Left colon (tissue), 1 donor: ENCODE measurements around a stretch of chr10.

DNA sequence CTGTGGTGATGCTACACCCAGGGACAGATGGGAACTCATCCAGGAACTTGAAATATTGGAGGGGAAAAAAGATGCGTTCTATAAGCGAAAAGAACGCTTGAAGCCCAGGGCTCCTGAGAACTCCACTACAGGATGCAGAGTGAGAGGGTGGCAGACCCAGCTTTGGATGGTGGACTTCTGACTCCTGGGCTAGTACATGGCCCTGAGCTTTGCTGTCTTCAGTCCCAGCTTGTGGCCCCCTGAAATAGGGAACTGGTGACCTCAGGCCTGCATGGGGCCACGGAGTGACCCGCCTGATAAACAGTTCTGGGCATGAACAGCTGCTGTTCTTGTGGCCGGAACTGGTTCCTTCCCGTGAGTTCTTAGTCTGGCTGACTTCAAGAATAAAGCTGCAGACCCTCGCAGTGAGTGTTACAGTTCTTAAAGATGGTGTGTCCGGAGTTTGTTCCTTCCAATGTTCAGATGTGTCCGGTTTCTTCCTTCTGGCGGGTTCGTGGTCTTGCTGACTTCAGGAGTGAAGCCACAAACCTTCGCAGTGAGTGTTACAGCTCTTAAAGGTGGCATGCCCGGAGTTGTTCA lies 267.7 kb downstream of the ZEB1 start:
- PRO-cap: no peak

DNA sequence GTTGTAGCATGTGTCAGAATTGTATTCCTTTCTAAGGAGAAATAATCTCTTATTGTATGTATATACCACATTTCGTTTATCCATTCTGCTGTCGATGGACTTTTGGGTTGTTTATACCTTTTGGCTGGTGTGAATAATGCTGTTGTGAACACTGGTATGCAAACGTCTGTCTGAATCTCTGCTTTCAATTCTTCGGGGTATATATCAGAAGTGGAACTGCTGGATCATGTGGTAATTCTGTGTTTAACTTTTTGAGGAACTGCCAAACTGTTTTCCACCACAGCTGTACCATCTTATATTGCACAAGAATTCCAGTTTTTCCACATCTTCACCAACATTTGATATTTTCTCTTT lies 270.9 kb downstream of the ZEB1 start:
- PRO-cap: unidirectional peak, minus-strand start at position 172 of the sequence

DNA sequence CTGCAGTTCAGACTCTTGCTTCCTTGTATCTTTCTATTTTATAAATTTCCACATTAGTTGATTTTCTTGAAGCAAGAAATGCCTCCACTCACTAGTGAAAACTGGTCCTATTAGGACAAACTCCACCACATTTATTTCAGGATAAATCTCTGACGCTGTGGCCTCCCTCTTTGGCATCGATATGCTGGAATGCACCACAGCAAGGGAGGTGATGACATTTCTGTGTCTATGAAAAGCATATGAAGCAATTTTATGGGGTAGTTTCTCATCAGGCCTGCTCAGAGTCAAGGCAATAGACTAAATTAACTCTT lies 304.4 kb downstream of the ZEB1 start:
- PRO-cap: no peak

DNA sequence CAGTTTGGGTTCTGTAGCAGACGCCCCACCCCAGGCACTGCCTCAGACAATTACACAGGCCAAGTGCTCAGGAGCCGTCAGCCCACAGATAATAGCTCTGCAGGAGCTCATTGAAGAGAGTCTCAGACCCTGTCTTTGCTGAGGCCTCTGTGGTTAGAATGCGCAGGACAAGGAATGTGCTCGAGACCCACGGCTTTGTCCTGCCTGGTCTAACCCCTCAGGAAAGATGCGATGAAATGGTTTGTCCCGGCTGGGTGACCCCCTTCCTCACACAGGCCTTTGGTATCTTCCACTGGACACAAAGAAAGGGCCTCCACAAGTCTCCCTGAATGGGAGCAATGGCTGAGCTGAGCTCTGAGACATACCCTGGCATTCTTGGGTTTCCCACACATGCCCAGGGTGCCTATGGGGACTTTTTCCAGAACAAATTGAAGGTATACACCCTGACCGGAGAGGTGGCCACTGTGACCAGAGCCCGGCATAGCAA lies 251.2 kb downstream of the ARHGAP12 start:
- PRO-cap: no peak

DNA sequence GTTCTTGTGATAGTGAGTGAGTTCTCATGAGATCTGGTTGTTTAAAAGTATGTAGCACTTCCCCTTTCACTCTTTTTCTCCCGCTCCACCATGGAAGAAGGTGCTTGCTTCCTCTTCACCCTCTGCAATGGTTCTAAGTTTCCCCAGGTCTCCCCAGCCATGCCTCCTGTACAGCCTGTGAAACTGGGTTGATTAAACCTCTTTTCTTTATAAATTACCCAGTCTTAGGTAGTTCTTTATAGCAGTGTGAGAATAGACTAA lies 226.5 kb downstream of the ARHGAP12 start:
- PRO-cap: no peak

DNA sequence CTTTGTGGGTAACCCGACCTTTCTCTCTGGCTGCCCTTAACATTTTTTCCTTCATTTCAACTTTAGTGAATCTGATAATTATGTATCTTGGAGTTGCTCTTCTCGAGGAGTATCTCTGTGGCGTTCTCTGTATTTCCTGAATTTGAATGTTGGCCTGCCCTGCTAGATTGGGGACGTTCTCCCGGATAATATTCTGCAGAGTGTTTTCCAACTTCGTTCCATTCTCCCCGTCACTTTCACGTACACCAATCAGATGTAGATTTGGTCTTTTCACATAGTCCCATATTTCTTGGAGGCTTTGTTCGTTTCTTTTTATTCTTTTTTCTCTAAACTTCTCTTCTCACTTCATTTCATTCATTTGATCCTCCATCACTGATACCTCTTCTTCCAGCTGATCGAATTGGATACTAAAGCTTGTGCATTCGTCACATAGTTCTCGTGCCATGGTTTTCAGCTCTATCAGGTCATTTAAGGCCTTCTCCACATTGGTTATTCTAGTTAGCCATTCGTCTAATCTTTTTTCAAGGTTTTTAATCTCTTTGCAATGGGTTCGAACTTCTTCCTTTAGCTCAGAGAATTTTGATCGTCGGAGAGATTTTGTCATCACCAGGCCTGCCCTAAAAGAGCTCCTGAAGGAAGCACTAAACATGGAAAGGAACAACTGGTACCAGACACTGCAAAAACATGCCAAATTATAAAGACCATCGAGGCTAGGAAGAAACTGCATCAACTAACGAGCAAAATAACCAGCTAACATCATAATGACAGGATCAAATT lies 37.0 kb downstream of the ARHGAP12 start:
- PRO-cap: no peak

DNA sequence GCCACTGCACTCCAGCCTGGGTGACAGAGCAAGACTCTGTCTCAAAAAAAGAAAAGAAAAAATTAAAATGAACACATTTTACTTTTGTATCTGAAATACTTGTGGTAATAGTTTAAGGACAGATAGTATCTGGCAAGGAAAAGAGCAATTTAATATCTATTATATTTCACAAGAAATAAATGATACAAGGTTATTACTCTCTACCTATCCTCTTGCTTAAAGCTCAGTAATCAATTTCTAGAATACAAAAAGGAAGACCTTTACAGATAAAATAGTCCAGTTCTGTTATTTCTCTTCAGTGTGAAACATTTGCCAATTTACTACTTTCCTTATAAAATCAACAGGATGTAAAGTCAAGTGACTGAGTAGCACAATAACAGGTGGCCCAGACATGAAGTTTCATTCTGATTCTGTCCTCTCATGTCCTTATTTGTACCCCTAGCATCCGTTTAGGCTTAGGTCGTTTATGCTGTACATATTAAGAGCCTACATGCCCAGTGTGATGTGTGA lies 29.3 kb downstream of the EPC1 start:
- PRO-cap: no peak

- PRO-cap: bidirectional peak, plus-strand start at chr10:32377533, minus-strand start at chr10:32377553; bidirectional peak, plus-strand start at chr10:32378023, minus-strand start at chr10:32377774
Observed at GRCh38 chr10:32377442-32378109, 30.6 kb upstream of the EPC1 start.

- PRO-cap: bidirectional peak, plus-strand start at chr10:32378908, minus-strand start at chr10:32378760
Observed at GRCh38 chr10:32378352-32379274, 31.7 kb upstream of the EPC1 start.

GRCh38 chr10:32446810-32447136 lies 833 bp downstream of the CCDC7 start:
- PRO-cap: unidirectional peak, minus-strand start at chr10:32446919

DNA sequence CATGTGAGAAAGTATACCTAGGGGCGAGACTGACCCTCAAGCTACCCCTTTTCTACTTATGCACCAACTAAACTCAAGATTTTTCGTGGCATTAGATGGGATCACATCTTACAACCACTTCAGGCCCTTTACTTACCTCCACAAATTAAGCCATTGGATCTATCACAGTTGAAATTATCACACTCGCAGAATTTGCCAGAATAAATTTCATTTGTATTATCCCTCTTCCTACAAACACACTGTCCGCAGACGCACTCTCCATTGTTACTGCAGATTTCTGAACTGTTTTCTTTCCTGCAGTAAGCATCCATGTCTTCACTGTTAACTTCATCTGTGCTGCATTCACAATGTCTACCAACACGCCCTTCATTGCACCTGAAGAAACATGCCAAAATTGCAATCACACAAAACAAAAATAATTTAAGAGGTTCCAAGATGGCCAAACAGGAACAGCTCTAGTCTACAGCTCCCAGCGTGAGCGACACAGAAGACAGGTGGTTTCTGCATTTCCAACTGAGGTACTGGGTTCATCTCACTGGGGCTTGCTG lies 46.2 kb downstream of the ITGB1 start:
- PRO-cap: no peak

DNA sequence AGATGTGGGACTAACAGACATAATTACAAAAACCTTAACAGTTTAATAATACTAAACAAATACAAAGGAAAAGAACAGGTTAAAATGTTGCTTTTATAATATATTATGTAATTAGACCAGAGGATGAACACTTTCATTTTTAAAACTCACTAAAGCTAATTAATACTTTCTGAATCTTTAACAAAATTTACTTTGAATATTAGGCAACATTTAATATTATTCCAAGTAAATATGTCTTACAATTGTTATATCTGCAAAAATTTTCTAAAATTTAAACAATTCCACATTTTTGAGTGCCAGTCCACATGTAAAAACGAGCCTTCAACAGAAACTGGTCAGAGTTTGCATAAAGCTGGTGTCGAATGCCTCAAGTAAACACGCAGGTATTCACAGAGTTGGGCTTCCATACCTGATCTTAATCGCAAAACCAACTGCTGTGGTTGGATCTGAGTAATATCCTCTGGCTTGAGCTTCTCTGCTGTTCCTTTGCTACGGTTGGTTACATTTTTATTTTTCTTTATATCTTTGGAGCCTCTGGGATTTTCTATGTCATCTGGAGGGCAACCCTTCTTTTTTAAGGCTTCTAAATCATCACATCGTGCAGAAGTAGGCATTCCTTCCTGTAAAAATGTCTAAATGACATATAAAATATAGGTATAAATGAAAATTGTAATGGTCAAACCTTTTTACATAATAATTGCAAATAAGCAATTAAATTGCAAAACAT lies 28.5 kb downstream of the ITGB1 start:
- PRO-cap: no peak

DNA sequence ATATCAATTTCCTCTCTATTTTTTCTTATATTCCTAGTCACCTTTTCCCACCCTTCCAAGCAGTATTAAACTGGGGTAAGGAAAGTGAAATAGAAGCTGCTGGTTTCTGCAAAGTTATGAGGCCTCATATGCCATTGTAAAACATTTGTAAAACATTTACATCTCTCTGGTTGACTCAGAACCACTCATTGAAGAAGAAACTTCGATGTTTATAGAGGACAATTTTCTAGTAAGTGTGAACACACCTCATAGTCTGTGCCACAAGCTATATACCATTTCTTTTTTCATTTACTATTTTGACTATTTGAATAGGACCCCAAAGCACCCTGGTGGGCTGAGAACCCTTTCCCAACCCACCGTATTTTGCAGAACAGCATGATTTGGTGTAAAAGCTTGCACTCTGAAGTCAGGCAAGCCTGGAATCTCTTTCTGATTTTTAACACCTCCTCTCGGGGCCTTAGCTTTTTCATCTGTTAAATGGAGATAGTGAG lies 12.9 kb upstream of the ITGB1 start:
- PRO-cap: unidirectional peak, plus-strand start at position 221 of the sequence

GRCh38 chr10:33291130-33291650 lies 43.3 kb downstream of the NRP1 start:
- PRO-cap: no peak

GRCh38 chr10:34228843-34229384 lies 586.2 kb downstream of the PARD3 start:
- PRO-cap: no peak

DNA sequence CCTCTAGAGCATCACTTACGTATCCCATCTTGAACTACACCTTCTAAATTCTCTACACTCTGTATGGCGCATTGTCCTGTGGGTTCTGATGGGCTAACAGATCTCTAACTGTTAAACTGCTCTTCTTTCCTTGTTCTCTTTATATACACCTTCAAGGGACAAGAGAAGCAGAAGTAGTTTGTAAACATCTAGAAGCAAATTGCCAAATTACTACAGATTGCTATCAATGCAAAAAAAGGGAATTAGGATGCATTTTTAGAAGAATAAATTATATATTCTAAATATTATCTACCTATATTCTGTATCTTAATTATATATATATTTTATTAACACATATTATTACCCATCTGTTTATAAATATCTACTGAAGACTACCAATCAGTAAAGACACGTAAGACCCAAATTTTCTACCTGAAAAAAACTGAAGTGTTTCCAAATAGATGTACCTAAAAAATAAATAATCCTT lies 299.6 kb downstream of the PARD3 start:
- PRO-cap: no peak

- PRO-cap: no peak
Observed at GRCh38 chr10:34675356-34676353, 139.4 kb downstream of the PARD3 start.

- PRO-cap: no peak
Observed at GRCh38 chr10:34678949-34679734, 136.0 kb downstream of the PARD3 start.

DNA sequence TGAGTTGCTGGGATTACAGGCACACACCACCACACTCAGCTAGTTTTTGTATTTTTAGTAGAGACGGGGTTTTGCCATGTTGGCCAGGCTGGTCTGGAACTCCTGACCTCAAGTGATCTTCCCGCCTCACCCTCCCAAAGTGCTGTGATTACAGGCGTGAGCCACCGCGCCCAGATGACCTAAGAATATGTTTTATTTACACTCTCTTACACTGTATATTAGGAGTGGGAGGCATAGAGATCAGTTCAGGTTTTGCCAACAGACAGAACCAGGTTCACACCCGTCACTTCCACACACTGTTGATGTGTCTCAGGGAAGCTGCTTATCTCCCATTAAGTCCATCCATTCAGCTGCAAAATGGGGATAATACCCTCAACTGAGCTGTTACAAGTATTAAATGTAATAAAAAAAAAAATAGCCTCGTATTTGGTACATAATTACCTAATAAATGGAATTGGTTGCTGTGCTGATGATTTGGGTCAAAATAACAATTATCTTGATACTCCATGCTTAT lies 64.2 kb downstream of the PARD3 start:
- PRO-cap: unidirectional peak, plus-strand start at position 243 of the sequence

GRCh38 chr10:34854106-34854566 lies 39.0 kb upstream of the PARD3 start:
- PRO-cap: no peak